ENCODE results near the genes EPB41L1 and SRC.

DNA sequence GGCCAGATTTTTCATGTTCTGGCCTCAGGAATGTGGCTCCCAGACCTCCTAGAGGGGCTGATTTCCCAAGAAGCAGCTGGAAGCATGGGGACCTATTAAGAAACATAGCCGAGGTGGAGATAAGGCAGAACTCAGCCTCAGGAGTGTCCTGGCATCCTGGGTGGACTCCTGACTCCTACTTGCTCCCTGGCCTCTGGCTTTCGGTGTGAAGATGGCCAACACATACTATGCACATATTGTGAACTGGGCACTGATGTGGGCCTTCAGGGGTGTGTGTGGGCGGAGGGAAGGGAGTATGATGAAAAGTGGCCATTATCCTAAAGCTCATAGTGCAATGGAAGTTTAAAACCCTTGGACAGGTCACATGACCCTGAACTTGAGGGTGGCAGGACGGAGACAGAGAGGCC lies 6.6 kb upstream of the EPB41L1 start:
- PRO-cap, result no peak

GRCh38 chr20:36154052-36155009 lies at the start of gene EPB41L1:
Gene EPB41L1, plus strand, starts transcription at chr20:36154740.
- PRO-cap, result no peak

GRCh38 chr20:36155010-36155513 lies 522 bp downstream of the EPB41L1 start:
- PRO-cap, result no peak

GRCh38 chr20:36216475-36217306 lies 19.6 kb upstream of the AAR2 start:
- PRO-cap, result no peak

- PRO-cap, result no peak
These were observed 61.8 kb downstream of the DLGAP4 start for GRCh38 chr20:36368014-36368320.

DNA sequence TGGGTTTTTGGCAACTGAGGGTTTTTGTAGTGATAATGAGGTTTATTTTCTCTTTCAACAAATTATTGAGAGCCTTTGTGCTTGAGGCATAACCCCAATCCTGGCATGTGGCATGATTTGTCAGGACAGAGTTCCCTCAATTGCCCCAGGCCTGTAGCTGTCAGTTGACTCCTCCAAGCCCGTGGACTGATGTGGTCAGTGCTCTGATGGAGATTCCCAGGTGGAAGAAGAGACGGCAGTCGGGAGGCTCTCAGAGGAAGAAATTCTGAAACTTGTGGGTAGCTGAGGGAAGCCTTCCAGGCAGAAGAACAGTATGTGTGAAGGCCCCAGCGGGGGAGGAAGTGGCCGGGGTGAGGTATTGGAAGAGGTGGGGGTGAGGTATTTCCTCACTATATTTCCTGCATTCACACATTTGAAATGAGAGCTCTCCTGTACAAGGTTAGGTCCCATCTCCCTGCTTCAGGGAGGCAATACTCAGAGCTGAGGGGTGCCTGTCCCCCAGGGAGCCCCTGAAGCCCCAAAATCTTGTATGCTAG lies 49.5 kb upstream of the MYL9 start:
- PRO-cap, result no peak

DNA sequence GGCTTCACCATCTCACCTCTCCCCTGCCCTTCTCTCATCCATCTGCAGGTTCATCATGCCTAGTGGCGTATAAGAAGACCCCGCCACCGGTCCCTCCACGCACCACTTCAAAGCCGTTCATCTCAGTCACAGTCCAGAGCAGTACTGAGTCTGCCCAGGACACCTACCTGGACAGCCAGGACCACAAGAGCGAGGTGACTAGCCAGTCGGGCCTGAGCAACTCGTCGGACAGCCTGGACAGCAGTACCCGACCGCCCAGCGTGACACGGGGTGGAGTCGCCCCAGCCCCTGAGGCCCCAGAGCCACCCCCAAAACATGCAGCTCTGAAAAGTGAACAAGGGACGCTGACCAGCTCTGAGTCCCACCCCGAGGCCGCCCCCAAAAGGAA lies 44.7 kb upstream of the MYL9 start:
- PRO-cap, result no peak

GRCh38 chr20:36540114-36540846 lies 1.0 kb upstream of the MYL9 start:
- PRO-cap, result no peak

DNA sequence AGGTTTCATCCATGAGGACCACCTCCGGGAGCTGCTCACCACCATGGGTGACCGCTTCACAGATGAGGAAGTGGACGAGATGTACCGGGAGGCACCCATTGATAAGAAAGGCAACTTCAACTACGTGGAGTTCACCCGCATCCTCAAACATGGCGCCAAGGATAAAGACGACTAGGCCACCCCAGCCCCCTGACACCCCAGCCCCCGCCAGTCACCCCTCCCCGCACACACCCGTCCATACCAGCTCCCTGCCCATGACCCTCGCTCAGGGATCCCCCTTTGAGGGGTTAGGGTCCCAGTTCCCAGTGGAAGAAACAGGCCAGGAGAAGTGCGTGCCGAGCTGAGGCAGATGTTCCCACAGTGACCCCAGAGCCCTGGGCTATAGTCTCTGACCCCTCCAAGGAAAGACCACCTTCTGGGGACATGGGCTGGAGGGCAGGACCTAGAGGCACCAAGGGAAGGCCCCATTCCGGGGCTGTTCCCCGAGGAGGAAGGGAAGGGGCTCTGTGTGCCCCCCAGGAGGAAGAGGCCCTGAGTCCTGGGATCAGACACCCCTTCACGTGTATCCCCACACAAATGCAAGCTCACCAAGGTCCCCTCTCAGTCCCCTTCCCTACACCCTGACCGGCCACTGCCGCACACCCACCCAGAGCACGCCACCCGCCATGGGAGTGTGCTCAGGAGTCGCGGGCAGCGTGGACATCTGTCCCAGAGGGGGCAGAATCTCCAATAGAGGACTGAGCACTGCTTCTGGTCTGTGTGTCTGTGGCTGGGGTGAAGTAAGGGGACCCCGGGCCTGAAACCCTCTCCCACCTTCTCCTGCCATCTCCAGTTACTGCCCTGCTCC lies 8.0 kb downstream of the MYL9 start:
- PRO-cap, result no peak

DNA sequence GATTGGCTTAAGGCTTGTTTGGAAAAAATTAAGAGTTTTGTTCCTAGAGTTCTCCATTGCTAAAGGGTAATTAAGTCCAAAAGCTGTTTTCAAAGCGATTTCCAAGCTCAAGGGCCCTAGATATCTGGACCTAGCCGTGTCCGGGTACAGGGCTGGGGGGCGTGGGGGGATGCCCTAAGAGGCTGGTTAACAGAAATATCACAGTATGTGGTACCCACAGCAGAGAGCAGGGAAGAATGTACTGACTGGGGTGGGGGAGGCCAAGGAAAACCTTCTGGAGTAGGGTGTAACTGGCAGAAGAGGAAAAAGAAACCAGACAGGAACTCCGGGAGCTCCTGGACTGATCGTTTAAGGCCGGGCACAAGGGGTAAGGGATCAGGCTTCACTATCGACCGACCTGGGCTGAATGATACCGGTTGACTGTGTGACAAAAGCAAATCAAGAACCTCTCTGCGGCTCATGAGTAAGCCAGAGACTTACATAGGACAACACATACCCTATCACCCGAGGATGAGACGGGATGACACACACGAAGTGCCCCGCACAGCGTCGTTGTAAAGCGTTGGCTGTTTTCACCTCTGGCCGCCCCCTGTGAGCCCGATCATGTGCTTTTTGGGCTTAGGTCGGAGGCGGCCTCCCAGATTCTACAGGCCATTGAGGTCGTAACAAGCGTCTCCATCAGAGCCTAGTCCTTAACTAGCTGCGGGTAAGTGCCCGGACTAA lies 820 bp upstream of the TGIF2 start:
- PRO-cap, result unidirectional peak, plus-strand start at position 315 of the sequence; unidirectional peak, plus-strand start at position 507 of the sequence

DNA sequence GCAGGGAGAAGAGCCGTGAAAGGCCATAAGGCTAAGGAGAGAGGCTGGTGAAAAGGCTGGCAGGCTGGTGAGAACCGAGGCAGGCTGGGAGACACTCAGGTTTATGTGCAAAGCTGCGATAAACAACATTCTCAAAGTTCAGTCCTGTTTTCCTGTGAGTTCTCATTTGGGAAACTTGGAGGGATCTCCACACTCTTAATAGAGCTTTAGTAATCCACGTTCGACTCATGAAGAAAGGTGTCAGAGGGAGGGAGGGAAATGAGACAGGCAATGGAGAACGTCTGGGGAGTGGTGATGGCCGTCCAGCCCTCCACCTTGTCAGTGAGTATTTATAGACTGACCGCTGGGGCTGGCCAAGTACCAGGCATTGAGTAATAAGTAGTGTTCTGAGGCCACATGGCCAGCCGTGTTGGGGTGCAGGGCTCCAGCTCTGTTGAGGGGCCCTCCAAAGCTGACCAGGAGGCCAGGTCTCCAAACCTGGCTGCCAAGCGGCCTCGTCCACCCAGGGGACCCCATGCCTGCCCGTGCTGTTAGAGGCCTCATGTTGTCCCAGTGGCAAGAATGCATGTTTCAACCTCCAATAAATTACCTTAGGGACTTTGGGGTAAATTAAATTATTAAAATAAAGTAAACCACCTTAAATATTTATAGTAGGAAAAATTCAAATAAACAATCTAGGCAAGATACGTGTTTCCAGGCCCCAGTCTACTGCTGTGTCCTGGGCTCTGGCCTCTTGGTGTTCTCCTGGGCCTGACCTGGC lies 11.4 kb upstream of the DSN1 start:
- PRO-cap, result no peak

- PRO-cap, result no peak
These were observed 43.7 kb downstream of the SOGA1 start for GRCh38 chr20:36819523-36820115.

- PRO-cap, result bidirectional peak, plus-strand start at chr20:36835811, minus-strand start at chr20:36835703
These were observed 27.9 kb downstream of the SOGA1 start for GRCh38 chr20:36835322-36836041.

- PRO-cap, result no peak
These were observed 11.2 kb downstream of the TLDC2 start for GRCh38 chr20:36886841-36887803.

GRCh38 chr20:37295465-37296100 lies 6.1 kb downstream of the MANBAL start:
- PRO-cap, result no peak

DNA sequence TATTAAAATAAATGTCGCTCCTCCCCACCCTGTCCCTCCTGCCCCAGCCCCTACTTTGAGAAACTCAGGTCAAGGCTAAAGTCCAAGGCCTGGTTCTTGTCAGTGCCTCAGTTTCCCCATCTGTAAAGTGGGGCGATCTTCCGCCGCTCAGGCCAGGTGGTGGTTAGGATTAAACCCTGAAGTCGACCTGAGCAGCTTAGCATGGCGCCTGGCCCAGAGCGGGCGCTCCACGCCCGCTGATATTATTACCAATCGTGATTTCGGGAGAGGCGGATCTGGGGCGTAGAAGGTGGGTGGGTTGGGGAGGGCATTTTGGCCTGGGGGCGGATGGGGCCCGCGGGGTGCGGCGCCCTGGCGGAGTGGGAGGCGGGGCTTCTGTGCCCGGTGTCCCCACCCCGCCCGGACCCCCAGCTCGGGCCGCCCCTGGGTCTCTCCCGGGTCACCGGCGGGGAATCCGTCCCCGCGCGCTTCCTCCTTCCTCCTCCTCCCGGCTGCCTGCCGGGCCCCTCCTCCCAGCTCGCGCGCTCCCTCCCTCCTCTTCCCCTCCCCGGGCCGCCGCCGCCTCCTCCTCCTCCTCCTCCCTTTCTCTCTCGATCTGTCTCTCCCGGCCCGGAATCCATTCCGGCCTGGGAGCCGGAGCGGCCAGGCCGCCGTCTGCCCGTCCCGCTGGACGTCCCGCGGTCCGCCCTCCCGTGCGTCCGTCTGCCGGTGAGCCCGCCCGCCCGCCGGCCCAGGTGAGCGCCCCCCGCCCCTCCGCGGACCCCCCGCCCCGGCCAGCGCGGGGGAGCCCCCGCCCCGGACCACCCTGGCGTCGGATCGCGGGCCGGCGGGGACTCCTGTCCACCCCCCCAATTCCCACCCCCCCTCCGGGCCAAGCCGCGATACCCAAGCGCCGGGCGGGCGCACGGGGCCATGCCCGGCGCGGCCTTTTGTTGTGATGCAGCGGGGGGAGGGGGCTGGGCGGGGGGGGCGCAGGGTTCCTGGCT lies at the start of gene SRC:
Gene SRC (plus strand): TSS at position 619 of the 986 bp plus-strand sequence.
- PRO-cap, result bidirectional peak, plus-strand start at position 179 of the sequence, minus-strand start at position 151 of the sequence; bidirectional peak, plus-strand start at position 328 of the sequence, minus-strand start at position 241 of the sequence; bidirectional peak, plus-strand start at position 619 of the sequence, minus-strand start at position 497 of the sequence

- PRO-cap, result no peak
These were observed 33.0 kb downstream of the SRC start for GRCh38 chr20:37378606-37379620.

GRCh38 chr20:37436854-37437324 lies 84.2 kb upstream of the NNAT start:
- PRO-cap, result no peak

DNA sequence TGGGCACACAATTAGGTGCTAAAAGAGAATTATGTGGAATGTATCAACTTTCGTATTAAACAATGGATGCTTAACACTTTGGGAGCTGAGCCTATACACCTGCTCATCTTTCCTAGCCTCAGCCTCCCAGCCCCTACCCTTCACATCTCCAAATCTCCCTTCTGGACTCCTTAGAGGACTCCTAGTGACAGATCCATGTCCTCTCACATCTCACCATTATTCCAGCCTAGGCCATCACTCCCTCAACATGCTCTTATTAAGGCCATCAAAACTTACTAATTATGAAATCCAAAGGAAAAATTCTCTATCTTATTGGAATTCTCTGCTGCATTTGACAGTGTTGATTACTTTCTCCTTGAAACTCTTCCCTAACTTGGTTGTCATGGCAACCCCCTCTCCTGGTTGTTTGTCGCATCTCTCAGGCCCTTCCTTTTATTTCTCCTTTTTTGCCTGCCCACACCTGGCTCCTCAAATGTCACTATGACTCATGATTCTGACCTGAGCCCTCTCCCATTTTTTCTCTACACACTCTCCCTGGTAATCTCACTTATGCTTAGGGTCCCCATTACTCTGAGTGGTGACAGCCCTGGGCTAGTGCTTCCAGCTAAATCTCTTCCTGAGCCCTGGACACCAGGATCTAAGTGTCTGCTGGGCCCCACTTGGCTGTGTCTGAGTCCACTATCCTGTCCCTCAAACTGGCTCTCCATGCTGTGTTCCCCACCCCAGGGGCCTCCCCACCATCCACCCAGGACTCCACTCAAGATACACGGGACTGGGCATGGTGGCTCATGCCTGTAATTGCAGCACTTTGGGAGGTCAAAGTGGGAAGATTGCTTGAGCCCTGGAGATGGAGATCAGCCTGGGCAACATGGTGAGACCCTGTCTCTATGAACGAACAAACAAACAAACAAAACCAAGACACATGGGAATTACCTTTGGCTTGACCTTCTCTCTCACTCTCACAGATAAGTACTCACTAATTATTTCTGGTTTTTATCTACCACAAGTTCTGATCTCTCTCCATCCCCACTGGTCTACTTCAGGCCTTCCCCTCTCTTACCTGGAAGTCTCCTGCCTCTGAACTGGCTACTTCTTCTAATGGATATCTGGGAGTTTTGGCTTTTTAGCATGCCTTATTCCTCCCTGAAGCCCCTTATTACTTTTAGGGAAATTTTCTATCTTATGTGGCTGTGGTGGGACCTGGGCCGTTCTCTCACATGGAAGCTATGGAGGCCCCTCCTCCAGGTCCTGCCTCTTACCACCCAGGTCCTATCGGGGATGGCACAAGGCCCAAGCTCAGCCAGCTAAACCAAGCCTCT lies 16.5 kb upstream of the NNAT start:
- PRO-cap, result no peak

DNA sequence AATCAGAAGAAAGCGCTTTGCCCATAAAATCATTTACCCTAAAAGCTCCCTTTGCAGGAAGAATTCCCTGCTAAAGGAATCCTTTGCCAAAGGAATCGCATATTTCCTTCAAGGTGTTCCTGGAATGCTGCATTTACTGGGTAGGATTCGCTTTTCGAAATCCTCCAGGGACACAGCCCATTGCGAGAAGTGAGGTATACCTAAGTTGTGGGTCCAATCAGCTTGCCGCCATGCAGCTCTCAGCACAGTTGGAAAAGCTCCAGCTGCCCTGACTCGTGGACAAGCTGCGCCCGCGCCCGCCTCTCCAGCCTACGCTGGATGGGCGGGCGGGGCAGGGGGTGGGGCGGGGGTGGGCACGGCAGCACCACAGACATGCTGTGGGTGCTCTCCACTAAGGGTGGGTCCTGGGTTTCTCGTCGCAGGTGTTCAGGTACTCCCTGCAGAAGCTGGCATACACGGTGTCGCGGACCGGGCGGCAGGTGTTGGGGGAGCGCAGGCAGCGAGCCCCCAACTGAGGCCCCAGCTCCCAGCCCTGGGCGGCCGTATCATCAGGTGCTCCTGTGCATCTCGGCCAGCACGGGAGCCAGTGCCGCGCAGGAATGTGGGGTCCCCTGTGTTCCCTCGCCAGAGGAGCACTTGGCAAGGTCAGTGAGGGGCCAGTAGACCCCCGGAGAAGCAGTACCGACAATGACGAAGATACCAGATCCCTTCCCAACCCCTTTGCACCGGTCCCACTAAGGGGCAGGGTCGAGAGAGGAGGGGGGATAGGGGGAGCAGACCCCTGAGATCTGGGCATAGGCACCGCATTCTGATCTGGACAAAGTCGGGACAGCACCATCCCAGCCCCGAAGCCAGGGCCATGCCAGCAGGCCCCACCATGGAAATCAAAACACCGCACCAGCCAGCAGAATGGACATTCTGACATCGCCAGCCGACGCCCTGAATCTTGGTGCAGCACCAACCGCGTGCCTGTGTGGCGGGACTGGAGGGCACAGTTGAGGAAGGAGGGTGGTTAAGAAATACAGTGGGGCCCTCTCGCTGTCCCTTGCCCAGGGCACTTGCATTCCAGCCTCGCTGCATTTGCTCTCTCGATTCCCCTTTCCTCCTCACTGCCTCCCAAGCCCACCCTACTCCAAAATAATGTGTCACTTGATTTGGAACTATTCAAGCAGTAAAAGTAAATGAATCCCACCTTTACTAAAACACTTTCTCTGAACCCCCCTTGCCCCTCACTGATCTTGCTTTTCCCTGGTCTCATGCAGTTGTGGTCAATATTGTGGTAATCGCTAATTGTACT lies 1.6 kb downstream of the NNAT start:
- PRO-cap, result no peak